ENCODE measurements around a stretch of chr18.

- PRO-cap, 2 experiments: no peak in any of the 2 experiments
Measured at GRCh38 chr18:62781195-62781693, 65.9 kb downstream of the PHLPP1 start.

- PRO-cap, 2 experiments: no peak in any of the 2 experiments
Measured at GRCh38 chr18:62982639-62982838, 267.2 kb downstream of the PHLPP1 start.

DNA sequence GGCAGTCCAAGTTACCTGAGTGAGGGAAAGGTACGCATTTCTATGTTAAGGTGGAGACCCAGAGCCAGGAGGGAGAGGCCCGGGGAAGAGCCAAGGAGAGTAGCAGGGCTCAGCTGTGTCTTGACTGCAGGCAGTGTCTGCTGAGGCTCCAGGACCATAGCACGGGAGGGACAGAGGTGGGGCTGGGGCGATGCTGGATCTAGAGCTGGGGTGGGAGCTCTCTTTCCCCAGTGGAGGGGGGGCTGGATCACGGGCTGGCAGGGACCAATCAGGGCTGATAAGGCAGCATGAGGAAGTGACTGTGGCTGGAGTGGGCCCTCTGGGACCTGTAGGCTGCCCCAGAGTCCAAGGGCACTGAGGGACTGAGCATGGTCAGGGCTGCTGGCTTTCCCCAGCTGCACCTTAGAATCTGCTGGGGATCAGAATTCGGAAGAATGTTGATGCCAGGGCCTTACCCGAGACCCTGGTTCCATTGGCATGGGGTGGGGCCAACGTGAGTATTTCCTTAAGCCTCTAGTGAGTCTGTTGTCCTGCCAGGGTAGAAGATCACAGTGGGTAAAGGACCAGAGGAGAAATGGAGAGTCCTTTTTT lies 289.4 kb downstream of the PHLPP1 start:
- PRO-cap, 2 experiments: no peak in any of the 2 experiments

GRCh38 chr18:63058275-63058598 lies 261.3 kb downstream of the BCL2 start:
- PRO-cap, 2 experiments: peak in 1 of 2 experiments; most common plus-strand start chr18:63058456 (in 1)

GRCh38 chr18:63105730-63106525 lies 213.6 kb downstream of the BCL2 start:
- PRO-cap, 2 experiments: no peak in any of the 2 experiments

GRCh38 chr18:63138937-63139543 lies 180.5 kb downstream of the BCL2 start:
- PRO-cap, 2 experiments: no peak in any of the 2 experiments

DNA sequence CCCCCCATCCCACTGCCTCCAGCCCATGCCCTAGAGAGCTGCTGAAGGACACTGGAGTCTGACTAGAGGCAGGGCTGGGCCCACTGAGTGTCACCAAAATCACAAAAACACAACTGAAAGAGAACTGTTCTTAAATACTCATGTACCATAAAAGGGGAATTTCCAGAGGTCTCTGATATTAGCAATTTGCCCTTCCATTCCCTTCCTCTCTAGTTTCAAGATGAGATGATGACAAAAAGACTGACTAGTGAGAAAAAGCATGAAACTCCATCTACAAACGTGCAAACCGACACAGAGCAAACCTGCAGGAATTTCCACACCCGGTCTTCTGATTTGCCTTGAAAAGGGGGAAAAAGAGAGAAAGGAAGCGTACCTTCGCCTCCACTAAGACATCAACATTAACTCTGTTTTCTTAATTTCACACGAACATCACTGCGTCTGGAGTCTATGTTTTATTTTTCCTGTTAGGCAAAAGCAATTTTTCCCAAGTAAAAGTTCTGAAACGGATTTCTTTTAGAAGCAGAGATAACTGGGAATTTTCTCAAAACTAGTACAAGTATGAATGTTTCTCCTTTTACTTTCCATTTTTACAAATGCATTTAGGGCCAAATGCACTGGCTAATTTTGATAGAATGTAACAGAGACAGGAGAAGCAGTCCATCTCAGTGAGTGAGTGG lies 160.5 kb downstream of the BCL2 start:
- PRO-cap, 2 experiments: no peak in any of the 2 experiments

DNA sequence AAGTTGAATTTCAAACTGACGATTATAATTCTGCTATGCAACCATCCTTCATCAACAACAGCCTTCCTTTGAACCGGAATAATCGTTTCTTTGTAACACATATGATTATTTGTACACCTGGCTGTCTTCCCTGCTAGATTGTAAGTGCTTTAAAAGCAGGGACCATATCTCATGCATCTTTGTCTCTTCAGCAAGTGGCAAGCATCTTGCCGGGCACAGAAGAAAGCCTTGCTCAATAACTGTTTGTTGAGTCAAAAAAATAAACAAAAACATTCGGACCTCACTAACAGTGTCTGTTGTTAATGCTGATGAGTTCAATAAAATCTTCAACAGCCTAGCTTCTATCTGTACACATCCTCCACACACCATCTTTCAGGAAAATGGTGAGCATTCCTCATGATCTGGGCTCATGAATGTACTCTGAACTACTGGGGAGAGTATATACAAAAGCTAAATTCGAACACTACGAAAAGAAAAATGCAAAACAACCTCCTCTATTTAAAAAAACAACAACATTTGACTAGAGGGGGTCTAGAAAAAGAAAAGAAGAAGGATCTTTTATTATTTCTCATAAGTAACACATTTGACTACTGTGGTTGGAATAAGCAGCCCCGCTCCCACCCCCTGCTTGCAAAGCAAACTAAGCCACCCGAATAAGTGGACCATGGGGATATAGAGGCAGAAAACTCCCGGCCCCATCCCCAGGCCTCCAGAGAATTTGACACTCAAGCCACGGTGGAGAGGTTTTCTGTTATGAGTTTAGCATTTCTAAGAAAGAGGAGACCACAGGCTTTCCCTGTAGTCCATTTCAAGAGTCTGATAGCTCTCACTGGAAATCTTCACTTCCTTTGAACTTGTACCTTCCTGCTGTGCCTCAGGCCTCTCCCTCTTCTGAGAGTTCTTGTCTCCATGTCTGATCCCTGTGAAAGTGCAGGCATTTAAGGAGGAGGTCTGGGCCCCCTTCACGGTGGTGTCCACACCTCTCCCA lies 114.1 kb downstream of the BCL2 start:
- PRO-cap, 2 experiments: no peak in any of the 2 experiments

GRCh38 chr18:63216867-63217526 lies 102.6 kb downstream of the BCL2 start:
- PRO-cap, 2 experiments: no peak in any of the 2 experiments

DNA sequence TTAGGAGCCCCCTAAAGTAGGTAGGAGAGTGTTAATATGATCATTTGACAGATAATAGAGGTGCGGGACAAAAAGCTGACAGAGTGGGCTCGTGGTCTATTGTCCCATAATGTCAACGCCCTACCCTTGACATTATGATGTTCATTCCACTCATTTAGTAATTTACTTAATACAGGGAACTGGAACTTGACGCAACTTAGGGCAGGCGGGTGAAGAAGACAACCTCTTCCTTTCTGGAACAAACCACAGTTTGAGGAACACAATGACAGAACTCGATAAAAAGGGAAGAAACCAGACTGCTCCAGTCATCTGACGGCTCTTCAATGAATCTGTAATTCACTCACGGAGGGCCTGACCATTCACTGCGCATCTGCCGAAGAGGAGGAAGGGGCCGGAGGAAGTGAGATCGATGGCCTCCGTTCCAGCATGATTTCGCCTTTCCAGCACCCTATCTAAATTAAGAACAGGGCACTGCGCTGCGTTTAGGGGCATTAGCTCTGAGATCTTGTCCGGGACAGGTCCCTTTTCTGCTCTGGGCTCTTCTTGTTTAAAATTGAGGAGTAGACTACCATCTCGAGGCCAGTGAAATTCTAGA lies 83.1 kb downstream of the BCL2 start:
- PRO-cap, 2 experiments: no peak in any of the 2 experiments

DNA sequence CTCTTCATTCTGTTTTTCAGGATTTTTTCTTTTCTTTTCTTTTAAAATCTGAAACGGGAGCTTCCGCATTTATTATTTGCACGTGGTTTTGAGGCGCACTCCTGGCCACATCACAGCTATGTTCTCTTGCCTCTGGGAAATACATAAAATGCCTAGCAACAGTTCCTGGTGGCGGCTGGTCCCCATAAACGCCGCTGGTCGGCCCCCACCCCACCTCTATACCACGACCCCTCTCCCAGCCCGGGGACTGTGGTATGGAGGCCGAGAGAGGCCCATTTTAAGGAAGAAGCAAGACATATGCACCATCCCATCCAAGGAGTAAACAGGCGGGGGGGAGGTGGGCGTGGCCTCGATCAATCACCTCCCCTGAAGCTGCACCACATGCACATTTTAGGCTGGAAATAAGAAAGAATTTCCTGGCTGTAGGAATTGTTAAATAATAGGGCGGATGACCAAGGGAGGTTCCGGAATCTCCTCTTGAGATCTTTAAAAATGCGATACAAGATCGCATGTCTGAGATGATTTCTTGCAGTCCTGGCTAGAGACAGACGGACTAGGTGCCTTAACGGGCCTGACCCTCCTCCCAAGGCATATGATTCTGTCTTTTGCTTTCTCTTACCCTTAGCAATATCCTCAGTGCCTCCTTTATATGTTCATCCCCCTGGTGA lies 82.5 kb downstream of the BCL2 start:
- PRO-cap, 2 experiments: no peak in any of the 2 experiments

DNA sequence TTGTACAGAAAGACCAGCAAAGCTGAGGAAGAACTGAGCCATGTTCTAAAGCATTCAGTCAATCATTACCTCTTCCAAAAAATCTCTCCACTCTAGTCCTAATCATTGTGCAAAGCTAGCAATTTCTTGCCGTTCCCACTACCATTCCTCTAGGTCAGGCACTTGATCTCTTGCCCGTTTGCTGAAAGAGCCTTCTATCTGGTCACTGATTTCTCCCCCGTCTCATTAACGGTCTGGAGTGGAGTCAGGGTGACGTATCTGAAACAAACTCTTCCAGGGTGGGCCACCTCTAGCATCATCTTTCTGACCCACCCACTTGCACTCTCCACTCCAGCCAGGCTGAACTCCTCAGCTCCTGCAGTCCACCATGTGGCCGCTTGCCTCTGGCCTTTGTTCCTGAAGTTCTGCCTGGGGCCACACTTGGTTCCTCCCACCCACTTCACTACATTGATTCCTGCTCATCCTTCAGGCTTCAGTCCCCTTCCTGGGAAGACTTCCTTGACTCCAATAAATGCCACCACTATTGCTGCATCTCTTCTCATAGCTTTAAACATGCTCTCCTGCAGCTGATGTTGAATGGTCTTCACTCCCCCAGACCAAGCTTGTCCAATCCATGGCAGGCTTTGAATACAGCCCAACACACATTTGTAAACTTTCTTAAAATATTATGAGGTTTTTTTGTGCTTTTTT lies 13.3 kb downstream of the BCL2 start:
- PRO-cap, 2 experiments: no peak in any of the 2 experiments

- PRO-cap, 2 experiments: no peak in any of the 2 experiments
Measured at GRCh38 chr18:63979669-63980158, 9.8 kb downstream of the SERPINB8 start.

- PRO-cap, 2 experiments: no peak in any of the 2 experiments
Measured at GRCh38 chr18:65375231-65375678, 375.6 kb upstream of the CDH7 start.

DNA sequence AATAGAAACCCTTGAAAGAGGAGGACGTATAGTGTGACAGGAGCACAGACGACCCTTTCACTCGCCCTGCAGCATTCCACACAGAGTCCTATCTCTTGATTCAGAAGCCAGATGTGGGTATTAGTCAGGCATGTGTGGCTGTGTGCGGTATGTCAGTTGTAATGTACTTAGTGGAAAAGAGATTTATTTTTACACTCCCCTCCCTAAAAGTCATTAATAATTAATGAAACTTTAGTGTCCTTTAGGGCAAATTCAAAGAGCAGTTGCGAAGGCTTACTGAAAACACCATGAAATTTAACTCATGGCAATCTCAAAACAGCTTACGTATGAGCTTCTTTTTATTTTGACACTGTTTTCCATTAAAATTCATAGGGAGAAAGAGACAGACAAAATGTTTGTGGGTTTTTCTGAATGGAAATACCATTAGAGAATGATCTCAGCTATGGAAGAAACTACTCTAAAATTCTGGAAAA lies 83.8 kb upstream of the DSEL start:
- PRO-cap, 2 experiments: no peak in any of the 2 experiments

- PRO-cap, 2 experiments: no peak in any of the 2 experiments
Measured at GRCh38 chr18:67620861-67621879, 104.7 kb upstream of the DSEL start.

- PRO-cap, 2 experiments: no peak in any of the 2 experiments
Measured at GRCh38 chr18:69399094-69399308, 1.7 kb upstream of the DOK6 start.

DNA sequence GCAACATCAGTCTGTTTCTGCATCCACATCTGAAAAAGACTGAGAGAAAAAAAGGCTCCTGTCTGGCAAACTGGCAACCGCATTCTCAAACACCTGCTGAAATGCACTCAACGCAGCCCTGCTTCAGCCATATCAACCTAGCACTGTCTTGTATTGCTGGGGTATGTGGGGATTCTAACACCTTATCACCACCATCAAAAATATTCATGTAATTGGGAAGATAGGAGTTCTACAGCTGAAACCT lies 52.6 kb downstream of the CD226 start:
- PRO-cap, 2 experiments: no peak in any of the 2 experiments

GRCh38 chr18:70330836-70331358 lies 42.1 kb downstream of the SOCS6 start:
- PRO-cap, 2 experiments: no peak in any of the 2 experiments

GRCh38 chr18:70375954-70376584 lies 87.2 kb downstream of the SOCS6 start:
- PRO-cap, 2 experiments: peak in 2 of 2 experiments; most common plus-strand start chr18:70376353 (in 1); most common minus-strand start chr18:70376129 (in 2)

Data from Colon Carcinoma Metastatic in the Lung (tissue), 2 donors.